Heart right ventricle (tissue), 2 donors: Measurements from ENCODE around the genes TXNDC15 and TGFBI.

- PRO-cap, 2 experiments: peak in 1 of 2 experiments; most common plus-strand start chr5:134533628 (in 1); most common minus-strand start chr5:134533529 (in 1)
These were observed 8.0 kb downstream of the JADE2 start for GRCh38 chr5:134533355-134533973.

DNA sequence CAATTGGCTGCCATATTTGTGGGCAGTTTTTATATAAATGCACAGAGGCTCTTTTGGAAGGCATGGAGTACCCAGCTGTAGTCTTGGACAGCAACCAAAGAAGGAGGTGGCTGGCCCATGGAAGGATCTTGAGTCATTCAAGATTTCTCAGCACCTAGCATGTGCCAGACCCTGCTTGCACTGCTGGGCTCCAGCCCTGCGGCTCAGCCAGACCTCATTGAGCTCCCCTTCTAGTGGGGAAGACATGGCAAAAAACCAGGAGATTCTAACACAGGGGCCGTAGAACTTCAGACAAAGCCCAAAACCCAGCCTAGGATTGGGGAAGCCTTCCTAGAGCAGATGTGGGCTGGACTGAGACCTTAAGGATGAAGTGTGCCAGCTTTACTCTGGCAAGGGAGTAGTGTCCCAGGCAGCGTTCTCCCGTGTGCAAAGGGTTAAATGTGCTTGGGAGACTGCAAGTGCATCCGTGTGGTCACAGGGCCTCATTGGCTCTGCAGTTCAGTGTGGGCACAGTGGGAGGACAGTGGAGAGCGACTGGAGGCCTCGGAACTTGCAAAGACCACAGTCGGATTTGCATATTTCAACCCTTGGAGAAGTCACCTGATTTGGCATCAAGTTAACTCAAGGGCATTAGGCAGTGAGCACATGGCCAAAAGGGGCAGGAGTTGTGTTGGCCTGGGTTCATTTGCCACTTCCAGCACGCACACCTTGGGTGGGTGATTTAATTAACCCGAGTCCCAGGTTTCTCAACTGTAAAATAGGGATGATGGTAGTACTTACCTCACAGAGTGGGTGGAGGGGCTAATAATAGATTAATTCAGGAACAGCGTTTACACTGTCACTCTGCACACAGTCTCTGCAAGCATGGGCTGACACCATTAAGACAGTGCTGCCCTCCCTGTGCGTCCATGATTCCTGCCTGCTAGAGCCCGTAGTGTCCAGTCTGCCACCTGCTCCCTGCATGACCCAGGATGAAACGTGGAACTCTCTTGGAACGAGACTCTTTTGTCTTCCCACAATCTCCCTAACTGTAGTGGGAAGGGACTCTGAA lies 22.5 kb downstream of the JADE2 start:
- PRO-cap, 2 experiments: no peak in any of the 2 experiments

DNA sequence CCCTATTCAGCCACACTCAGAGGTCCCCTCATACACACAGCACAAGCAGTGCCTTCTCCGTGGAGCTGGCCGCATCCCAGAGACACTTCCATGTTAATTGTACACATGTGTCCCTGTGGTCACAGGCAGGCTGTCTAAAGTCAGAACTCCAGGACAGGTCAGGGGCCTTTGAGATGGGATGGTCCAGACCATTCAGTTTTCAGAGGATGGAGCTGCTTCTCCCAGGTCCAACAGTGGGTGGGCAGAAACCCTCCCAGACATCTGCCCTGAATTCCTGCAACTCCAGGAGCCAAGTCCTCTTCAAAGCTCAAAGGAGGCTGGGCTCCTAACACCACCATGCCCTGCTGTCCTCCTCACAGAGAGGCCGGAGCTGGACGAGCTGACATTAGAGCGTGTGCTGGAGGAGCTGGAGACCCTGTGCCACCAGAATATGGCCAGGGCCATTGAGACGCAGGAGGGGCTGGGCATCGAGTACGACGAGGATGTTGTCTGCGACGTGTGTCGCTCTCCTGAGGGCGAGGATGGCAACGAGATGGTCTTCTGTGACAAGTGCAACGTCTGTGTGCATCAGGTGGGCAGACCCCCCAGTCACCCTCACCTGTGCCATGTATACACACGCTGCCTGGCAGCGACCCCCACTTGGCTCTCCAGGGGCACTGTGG lies 35.0 kb downstream of the JADE2 start:
- PRO-cap, 2 experiments: no peak in any of the 2 experiments

GRCh38 chr5:134567956-134568494 lies 42.6 kb downstream of the JADE2 start:
- PRO-cap, 2 experiments: peak in 1 of 2 experiments; most common plus-strand start chr5:134568230 (in 1)

DNA sequence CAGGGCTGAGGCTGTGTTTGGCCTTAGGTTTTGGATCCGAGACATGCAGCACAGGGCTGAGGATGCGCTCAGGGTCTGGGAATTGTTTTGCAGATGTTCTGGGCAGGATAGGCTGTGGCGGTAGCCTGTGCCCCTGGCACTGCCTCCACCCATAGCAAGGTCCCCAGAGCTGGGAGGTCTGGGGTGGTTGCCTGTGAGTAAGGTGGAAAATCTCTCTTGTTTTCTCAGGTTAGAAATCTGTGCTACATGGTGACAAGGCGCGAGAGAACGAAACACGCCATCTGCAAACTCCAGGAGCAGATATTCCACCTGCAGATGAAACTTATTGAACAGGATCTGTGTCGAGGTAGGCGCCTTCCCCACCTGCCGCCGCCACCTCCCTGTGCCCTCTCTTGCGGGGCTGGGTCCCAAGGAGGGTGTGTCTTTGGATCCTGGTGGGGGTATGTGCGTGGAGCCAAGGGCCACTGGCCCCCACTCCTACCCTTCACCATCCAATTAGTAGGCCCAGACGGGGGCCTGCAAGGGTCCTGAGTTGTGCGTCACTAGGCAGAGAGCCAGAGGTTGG lies 48.0 kb downstream of the JADE2 start:
- PRO-cap, 2 experiments: no peak in any of the 2 experiments

- PRO-cap, 2 experiments: no peak in any of the 2 experiments
These were observed 12.2 kb downstream of the DDX46 start for GRCh38 chr5:134770812-134771165.

DNA sequence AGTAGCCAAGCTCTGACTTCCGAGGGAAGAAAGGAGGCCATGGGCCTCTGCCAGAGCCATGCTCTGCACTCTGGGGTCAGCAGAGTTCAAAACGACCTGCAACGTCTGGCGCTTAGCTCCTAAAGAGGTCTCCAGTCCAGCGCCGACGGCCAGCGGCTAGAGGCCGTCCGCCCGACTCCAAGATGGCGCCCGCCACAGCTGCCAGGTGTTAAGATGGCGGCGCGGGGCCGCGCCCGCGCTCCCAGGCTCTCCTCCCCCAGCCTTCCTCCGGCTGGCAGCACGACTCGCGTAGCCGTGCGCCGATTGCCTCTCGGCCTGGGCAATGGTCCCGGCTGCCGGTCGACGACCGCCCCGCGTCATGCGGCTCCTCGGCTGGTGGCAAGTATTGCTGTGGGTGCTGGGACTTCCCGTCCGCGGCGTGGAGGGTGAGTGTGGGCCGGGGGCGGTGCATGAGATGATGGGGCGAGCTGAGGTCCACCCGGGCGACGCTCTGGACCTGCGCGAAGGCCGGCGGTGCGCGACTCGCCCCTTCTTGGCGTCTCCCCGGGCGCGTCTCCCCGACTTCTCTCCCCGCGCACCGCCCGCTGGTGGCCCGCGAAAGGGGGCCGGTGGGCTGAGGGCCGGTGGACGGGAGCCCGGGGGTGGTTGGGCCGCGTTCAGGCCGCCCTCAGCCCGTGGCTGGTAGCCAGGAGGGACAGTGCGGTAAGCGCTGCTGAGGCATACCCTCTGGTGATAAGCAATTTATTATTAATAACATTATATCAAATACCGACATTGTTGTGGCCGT lies at the start of gene TXNDC15:
TSS of gene TXNDC15 (plus strand) at position 266 of the 787 bp plus-strand sequence.
- PRO-cap, 2 experiments: peak in 2 of 2 experiments; most common plus-strand start position 266 of the sequence (in 2); most common minus-strand start position 121 of the sequence (in 1)

GRCh38 chr5:134924426-134924717 lies 19.4 kb downstream of the PCBD2 start:
- PRO-cap, 2 experiments: no peak in any of the 2 experiments

GRCh38 chr5:134964173-134965114 lies 3.3 kb upstream of the CATSPER3 start:
- PRO-cap, 2 experiments: no peak in any of the 2 experiments

GRCh38 chr5:135029092-135030137 lies 4.6 kb downstream of the PITX1 start:
- PRO-cap, 2 experiments: no peak in any of the 2 experiments

GRCh38 chr5:135062123-135062453 lies 28.1 kb upstream of the PITX1 start:
- PRO-cap, 2 experiments: peak in 1 of 2 experiments; most common plus-strand start chr5:135062217 (in 1)

GRCh38 chr5:135138264-135139142 lies 104.5 kb upstream of the PITX1 start:
- PRO-cap, 2 experiments: no peak in any of the 2 experiments

GRCh38 chr5:135185268-135186065 lies 151.4 kb upstream of the PITX1 start:
- PRO-cap, 2 experiments: no peak in any of the 2 experiments

GRCh38 chr5:135233015-135233489 lies 166.0 kb downstream of the MACROH2A1 start:
- PRO-cap, 2 experiments: no peak in any of the 2 experiments

DNA sequence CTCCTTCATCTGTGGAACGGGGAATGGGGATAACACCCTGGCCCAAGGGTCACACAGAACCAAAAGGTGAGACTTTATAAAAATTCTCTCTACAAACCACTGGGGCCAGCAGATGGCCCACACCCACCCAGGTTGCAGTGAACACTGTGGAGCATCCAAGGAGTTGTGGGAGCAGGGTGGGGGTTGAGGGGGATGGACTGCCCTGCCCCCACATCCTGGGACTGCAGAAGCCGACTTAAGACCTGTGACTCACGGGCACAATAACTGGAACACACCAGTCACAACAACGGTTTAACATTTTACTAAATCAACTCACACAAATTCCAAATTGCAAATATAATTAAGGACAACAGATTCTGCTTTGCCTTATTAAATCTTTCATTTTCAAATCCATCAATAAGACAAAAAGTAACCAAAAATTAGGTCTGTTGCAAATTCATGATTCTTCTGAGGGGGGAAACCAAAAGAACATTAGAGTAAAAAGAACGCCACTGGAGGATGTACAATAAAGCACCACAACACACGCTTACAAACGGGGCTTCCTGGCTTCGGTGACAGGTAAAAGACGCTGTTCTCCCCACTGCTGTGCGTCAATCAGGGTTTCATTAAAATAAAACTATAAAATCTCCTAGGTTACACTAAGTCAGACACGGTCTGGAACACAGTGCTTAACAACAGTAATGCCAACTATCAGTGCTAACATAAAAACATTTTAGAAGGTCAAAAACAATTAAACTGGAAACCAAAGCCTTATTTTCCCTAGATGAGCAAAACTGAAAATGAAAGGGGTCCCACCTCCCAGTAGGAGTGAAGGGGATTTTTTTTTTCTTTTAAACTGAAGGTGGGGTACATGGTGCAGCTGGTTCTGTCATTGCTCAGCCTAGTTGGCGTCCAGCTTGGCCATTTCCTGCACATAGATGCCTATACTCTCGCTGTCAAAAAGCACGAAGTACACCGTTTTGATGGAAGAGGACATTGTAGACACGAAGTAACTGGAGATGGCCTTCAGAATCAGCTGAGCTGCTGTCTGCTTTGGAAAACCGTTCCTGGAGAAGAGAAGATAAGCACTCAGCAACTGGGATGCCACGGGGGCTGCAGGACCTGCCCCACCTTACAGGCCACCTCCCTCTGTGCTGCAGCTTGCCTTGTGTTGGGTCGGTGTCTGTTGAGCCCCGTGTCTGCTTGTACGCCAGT lies 64.5 kb downstream of the MACROH2A1 start:
- PRO-cap, 2 experiments: no peak in any of the 2 experiments

DNA sequence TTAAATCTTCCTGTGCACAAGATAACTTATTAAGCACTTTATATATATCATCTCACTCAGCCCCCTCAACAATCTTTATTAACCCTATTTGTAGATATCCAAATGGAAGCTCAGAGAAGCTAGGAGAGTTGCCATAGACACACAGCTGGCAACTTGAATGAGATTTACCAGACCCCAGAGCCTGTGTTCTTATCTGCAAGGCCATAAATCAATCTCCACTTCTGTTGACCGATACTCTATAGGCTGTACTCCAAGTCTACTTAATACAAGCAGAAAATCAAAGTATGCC lies 5.9 kb upstream of the IL9 start:
- PRO-cap, 2 experiments: no peak in any of the 2 experiments

DNA sequence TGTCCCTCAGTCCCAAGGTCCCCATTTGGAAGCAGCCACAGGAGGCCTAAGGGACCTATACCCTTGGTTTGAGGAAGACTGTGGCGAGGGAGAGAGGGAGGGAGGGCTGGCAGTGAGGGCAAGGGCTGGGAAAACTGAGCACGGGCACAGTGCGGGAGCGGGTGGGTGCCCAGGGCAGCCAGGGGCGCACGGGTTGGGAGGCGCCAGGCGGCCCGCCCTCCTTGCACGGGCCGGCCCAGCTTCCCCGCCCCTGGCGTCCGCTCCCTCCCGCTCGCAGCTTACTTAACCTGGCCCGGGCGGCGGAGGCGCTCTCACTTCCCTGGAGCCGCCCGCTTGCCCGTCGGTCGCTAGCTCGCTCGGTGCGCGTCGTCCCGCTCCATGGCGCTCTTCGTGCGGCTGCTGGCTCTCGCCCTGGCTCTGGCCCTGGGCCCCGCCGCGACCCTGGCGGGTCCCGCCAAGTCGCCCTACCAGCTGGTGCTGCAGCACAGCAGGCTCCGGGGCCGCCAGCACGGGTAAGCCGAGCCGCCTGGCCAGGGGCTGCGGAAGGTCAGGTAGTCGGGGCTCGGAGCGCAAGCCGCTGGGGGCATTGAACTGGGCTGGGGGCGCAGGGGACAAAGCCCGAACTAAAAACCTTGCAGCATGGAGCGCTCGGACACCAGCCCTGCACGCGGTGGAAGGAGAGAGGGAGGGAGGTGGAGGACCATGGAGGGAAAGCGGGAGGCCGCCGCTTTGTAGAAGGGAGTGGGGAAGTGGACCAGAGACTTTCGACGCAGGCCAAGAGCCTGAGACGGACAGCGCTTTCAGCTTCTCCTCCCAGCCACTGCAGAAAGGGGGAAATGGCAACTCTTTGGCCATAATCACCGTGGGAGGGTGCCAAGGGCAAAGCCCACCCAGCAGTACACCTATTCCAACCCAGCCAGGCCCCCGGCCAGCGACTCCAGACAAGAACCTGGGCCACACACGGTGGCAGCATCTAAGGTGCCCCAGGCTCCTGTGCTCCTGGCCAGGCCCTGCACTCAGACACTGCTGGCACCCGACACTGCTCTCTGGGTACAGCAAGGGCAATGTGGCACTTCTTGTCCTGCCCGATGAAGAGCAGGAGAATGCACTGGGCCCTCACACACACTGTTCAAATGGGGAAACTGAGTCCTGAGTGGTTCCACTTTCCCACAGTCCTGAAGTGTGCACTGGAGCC lies at the start of gene TGFBI:
TSS of gene TGFBI (plus strand) at position 311 of the 1,195 bp plus-strand sequence.
- PRO-cap, 2 experiments: peak in 2 of 2 experiments; most common plus-strand start position 314 of the sequence (in 2); most common minus-strand start position 136 of the sequence (in 1)

GRCh38 chr5:136049085-136049793 lies 20.5 kb downstream of the TGFBI start:
- PRO-cap, 2 experiments: no peak in any of the 2 experiments

DNA sequence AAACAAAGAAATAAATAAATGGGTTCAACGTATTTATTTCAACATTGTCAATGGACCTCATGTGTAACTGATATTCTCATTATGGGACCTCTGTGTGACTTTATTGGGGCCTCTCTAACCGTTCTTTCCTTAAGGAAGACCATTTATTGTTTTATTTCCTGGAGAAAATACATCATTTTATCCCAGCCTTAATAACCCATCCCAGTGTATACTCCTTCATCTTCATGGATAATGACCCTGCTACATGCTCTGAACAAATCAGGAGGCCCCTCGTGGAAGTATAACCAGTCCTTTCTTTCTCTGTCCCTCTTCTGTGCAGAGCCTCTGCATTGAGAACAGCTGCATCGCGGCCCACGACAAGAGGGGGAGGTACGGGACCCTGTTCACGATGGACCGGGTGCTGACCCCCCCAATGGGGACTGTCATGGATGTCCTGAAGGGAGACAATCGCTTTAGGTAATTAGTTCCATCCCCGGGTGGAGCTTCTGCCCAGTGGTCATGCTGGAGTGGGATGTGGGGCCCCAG lies 26.6 kb downstream of the TGFBI start:
- PRO-cap, 2 experiments: no peak in any of the 2 experiments

GRCh38 chr5:136062909-136063917 lies 34.4 kb downstream of the TGFBI start:
- PRO-cap, 2 experiments: no peak in any of the 2 experiments